AG04449 (cell line): ENCODE measurements around a stretch of chr2.

DNA sequence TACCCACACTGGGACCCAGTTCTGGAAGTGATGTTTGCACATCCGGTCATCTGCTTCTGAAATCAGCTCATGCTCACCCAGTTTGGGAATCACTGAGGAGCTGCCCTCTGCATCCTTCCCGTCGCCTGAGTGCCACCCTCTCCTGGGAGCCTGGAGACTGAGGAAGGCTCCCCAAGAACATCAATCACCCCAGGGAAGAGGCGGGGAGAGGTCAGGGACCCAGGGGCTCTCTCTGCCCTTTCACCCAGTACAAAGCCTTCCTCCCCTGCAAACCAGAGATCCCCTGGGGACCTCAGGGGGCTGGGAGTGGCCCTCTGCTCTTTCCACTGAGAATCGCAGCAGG lies 150.5 kb upstream of the AGAP1 start:
- RRBS, result no CpG with 5 or more reads among the region's 5 CpGs

DNA sequence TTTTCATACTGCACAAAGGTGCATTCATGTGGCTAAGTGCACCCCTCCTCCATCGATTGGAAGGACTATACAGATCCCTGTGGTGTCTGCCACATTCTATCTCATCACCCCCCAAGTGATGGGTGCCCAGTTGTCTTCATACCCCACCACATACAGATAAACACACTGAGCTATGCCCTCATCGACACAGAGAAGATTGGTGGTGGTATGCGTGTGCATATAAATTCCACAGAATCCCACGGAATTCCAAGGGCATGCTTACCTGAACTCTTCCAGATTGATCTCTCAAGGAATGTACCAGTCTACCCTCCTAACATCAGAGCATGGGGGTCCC lies 107.5 kb upstream of the AGAP1 start:
- RRBS, result no CpG with 5 or more reads among the region's 4 CpGs

DNA sequence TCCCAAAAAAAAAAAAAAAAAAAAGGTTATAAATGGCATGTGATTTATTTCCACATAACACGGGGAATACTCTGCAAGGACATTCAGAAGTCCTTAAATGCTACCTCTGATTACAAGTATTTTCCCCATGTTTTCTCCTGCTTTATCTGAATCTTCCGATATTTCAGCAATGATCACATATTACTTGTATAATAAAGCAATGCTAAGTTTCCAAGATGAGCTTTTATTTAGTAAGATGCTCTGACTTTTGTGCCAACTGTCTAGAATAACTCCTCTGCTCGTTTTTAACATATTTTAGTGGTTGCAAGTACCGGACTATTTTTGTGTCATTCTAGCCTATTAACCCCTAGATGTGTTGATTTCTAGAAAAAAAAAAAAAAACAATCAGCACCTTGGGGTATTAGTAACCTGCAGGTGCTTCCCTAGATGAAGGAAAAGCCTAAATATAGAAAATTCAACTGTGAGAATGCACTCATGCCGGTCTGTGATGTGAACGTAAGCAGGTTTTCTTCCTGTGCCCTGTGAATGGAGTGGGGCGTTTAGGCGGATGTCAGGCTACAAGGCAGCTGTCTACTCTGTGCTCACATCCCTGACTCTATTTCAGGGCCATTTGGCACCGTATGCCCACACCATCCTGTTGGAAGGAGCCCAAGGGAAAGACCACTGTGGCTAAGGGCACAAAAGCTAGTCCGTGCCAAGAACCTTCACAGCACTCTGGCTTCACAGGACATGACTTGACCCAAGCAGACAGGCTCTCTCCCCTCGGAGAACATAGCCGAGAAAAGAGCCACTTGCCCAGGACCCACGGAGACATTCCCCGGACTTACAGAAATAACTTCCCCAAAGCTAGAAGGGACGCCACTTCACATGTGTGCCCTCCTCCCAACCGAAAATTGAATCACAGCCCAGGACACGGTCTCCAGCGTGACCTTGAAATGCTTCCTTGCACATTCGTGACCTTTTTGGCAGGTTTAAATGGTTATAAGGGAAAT lies 61.0 kb upstream of the AGAP1 start:
- RRBS, result no CpG with 5 or more reads among the region's 19 CpGs

- RRBS, result no CpG with 5 or more reads among the region's 1 CpG
These were observed 44.5 kb upstream of the AGAP1 start for GRCh38 chr2:235449308-235449710.

DNA sequence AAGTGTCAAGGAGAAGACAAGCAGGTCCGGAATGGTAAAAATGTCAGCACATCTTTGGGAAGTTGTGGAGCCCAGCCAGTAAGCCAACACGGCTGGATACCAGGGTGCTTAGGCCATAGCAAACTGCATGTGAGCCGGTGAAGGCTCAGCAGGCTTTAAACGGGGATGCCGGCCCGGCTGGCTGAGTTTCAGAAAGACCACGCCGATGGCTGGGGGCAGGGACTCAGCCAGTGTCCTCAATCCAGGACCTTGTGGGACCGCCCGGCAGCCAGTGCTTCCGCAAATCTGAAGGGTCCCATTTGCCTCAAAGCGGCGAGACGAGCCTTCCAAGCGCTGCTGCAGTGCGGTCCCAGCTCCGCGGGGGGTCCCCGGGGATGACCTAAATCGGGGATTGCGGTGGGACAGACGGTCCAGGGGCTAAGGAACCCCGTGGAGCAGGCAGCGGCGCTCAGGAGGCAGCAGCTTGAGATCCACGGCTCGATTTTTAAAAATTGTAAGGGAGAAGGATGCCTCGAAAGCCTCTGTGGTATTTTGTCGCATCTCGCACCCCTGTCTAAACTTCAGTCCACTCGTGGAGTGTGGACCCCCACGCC lies 849 bp upstream of the AGAP1 start:
- RRBS, result 22% methylated on average over 11 of the region's 32 CpGs

DNA sequence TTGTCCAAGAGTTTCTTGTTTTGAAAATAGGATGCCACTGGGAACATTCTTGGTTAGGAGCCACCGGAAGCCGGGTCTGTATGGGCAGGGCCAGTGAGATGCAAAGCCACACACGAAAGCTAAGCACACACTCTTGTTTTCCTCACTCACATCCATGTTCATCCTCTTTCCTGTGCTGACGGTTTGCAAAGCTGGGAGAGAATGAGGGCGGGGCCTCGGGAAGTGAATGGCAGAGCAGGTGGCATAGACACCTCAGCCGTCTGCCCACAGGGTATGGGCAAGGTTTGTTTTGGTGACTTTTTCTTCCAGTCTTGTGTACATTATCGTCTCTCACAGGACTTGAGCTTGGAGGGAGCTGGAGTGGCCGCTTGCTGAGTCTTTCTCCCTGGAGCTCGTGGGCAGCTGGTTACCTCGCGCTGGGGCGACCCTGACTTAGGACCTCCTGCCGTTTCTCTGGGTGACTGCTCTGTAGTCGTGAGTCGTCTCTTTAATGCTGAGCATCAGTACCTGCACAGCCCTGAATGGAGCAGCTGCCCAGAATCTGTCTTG lies 12.8 kb downstream of the AGAP1 start:
- RRBS, result no CpG with 5 or more reads among the region's 16 CpGs

DNA sequence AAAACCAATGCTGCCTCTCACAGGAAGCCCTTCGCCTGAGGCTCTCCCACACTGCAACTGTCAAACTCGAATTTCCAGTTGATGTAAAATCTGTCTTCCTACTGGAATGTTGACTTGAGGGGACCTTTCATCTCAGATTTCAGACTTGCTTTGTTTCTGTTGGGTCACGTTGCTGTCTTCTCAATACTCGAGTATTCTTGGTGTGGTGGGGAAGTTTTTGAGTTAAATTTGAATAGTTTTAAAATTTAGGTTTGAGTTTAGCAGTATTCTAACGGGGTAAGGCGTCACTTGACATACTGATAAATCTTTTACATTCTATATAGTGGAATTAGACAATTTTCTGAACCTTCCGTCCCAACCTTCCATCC lies 50.8 kb downstream of the AGAP1 start:
- RRBS, result no CpG with 5 or more reads among the region's 7 CpGs

DNA sequence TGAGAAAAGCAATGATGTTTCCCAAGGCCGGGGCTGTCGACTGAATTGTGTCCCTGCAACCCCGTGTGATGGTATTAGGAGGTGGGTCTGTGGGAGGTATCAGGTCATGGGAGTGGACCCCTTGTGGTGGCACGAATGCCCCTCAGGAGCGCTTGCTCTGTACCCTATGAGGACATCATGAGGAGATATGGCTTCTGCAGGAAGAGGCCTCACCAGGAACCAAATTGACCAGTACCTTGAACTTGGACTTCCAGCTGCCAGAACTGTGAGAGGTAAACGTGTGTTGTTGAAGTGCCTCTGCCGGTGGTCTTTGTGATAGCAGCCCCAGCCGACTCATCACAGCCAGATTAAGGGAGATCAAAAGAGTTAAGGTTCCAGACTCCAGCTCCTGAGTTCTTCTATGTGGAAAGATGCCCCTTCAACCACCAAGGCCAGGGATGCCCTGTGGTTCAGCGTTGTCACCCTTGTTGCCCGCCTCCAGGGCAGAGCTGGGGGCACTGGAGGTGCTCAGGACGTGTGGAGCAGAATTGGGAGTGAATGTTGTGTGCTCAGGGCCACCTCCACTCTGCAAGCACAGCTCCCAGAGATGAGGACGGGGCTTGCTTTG lies 103.0 kb downstream of the AGAP1 start:
- RRBS, result no CpG with 5 or more reads among the region's 12 CpGs

- RRBS, result 8% methylated on average over 2 of the region's 23 CpGs
These were observed 164.8 kb downstream of the AGAP1 start for GRCh38 chr2:235658353-235659393.

GRCh38 chr2:235727120-235727469 lies 233.3 kb downstream of the AGAP1 start:
- RRBS, result no CpG with 5 or more reads among the region's 5 CpGs

- RRBS, result no CpG with 5 or more reads among the region's 2 CpGs
These were observed 328.3 kb downstream of the AGAP1 start for GRCh38 chr2:235822143-235822606.

- RRBS, result no CpG with 5 or more reads among the region's 3 CpGs
These were observed 137.7 kb downstream of the GBX2 start for GRCh38 chr2:236030495-236030884.

GRCh38 chr2:236045243-236045939 lies 122.8 kb downstream of the GBX2 start:
- RRBS, result no CpG with 5 or more reads among the region's 16 CpGs

- RRBS, result 5% methylated on average over 15 of the region's 66 CpGs
These were observed 3.9 kb downstream of the GBX2 start for GRCh38 chr2:236164164-236164850.

DNA sequence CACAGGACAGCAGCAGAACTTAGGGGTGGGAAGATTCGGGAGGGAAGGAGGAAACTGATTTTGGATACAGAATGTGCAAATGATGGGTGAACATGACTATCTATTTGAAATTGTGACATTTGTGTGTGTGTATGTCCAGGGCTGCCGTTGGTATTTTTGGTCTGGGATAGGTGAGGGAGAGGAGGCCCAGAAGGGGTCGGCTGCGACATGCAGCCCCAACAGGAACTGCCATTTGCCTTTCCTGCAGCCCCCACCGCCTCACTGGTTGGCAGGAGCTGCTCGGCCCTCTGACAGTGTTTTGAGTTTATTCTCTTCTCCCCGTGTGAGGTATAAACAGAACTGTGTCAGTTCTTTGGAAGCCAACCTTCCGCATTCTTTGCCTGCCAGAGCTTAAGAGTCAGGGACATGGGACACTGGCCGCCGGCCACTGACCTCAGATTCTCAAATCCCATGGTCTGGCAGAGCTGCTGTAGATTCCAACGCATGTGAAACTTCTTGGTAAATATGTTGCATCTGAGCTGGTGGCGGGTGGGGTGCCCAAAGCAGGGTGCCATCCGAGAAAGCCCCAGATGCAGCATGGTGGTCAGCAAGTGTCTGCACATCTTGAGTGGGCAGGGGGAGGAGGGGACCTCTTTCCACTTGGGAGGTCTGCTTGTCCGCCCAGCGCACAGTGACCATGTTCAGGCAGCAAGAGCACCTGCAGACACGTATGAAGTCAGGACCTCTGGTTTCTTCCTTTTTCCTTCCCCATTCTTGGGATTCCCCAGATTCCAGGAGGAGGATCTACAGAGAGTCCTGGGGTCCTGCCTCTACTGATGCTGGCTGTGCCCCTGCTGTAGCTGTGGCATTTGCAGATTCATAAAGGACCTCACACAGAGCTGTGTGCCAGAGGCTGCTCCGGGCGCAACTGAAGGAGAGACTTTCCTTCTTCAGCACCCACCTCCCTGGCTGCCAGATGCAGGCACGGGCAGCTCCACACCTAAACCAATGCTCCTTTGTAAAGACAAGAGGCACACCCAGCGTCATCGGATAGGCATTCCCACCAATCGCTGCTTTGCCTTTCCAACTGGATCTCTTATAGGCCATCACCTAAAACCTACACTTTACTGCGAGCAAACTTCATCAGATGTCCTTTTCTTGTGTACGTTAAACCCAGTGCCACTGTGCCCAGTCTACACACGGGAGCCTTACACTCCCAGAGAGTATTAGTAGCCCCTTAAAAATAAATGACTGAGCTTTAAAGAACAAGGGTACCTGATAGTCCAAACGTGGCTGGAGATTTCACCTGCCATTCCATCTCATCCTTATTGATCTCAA lies 23.7 kb downstream of the ASB18 start:
- RRBS, result no CpG with 5 or more reads among the region's 26 CpGs

DNA sequence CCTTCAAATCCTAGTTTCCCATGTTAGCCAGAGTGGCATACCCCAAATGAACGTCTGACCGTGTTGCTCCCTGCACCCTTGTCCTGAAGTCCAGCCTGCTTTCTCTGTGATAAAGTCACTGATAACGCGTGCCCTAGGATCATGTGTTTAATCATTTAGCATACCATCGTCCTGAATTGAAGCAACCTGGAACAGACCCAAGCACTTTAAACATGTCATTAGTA lies 2.9 kb downstream of the ASB18 start:
- RRBS, result no CpG with 5 or more reads among the region's 5 CpGs

DNA sequence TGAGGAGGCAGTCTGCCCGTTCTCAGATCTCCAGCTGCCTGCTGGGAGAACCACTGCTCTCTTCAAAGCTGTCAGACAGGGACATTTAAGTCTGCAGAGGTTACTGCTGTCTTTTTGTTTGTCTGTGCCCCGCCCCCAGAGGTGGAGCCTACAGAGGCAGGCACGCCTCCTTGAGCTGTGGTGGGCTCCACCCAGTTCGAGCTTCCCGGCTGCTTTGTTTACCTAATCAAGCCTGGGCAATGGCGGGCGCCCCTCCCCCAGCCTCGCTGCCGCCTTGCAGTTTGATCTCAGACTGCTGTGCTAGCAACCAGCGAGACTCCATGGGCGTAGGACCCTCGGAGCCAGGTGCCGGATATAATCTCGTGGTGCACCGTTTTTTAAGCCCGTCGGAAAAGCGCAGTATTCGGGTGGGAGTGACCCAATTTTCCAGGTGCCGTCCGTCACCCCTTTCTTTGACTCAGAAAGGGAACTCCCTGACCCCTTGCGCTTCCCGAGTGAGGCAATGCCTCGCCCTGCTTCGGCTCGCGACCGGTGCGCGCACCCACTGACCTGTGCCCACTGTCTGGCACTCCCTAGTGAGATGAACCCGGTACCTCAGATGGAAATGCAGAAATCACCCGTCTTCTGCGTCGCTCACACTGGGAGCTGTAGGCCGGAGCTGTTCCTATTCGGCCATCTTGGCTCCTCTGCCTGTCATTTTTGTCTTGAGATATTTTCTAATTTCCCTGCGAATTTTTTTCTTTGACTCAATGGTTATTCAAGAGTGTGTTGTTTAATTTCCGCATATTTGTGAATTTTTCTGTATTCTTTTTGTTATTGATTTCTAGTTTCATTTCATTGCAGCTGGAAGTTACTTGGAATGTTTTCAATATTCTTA lies 118.0 kb downstream of the IQCA1 start:
- RRBS, result no CpG with 5 or more reads among the region's 38 CpGs

- RRBS, result no CpG with 5 or more reads among the region's 3 CpGs
These were observed 250.7 kb downstream of the ACKR3 start for GRCh38 chr2:236820371-236820707.

DNA sequence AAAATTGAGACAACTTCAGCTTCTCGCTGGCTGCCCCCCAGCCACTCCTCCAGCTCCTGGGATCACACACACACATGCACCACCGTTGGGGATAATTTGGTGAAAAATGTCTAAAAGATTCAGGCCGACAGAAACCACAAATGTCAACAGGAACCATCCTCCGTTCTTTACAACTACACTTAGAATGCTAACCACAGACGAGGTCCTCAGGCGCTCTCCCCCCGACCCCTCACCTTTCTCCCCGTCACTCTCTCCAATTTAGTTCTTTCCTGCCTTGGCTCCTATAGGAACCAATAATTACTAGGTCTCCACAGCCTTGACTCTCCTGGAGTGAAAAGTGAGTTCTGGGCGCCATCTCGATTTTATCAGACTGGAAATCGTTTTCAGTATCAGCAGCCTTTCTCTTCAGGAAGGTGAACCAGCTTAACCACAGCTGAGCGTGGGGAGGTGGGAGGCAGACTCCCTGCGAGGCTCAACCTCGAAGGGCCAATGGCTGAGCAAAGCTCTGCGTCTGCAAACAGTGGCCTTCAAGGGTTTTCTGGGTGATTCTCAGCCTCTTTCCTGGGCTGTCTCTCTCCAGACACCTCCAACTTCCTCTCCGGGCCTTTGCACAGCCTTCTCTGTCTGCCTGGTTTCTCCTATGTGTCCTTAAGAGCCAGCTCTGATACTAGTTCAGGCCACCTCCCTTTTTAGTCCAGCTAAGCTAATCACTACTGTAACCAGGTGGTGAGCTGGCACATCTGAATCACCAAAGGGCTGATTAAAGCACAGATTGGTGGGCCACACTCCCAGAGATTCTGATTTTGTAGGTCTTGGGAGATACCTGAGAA lies 115.7 kb upstream of the COPS8 start:
- RRBS, result no CpG with 5 or more reads among the region's 16 CpGs

GRCh38 chr2:237086084-237086623 lies 465 bp downstream of the COPS8 start:
- RRBS, result no CpG with 5 or more reads among the region's 22 CpGs